Esophagus muscularis mucosa (tissue), 4 donors: ENCODE measurements around the genes MGAT1, OR2V2 and TRIM52.

- PRO-cap: no peak
- RAMPAGE, long total RNA, 4 experiments: no peak in any of the 4 experiments
Observed at GRCh38 chr5:180248986-180249478, 40.0 kb upstream of the RASGEF1C start.

DNA sequence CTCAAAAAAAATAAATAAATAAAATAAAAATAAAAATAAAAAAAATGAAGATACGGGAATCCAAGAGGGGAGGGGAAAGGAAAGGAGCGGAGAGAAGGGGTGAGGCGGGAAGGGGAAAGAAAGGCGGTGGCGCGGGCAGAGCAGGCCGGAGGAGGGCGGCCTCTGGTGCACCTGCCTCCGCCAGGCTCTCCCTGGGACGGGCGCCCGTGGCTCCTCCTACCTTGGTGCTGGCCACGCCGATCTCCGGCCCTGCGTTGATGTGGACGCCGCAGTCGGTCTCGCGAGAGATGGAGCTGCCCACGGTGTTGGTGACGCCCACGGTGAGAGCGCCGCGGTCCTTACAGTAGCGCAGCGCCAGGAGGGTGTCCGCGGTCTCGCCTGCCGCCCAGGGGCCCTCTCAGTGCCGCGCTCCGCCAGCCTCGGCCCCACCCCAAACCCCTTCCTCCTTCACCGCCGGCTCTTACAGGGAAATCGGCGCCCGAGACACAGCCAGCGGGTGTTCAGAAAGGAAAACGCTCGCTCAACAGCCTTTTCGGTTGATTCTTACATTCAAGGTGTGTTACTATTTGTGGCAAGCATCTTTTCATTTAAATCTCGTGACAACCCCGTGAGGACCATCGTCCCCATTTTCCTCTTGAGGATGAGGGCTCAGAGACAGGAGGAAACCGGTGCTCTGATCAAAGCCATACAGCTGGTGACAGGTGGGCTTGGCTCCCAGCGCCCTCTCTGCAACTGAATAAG lies 21.9 kb upstream of the MAPK9 start:
- PRO-cap: no peak
- RAMPAGE, long total RNA, 4 experiments: no peak in any of the 4 experiments

- PRO-cap: bidirectional peak, plus-strand start at chr5:180802151, minus-strand start at chr5:180802173; bidirectional peak, plus-strand start at chr5:180802448, minus-strand start at chr5:180802192
- RAMPAGE, long total RNA, 4 experiments: no peak in any of the 4 experiments
Observed at GRCh38 chr5:180801738-180802649, 612 bp downstream of the MGAT1 start.

DNA sequence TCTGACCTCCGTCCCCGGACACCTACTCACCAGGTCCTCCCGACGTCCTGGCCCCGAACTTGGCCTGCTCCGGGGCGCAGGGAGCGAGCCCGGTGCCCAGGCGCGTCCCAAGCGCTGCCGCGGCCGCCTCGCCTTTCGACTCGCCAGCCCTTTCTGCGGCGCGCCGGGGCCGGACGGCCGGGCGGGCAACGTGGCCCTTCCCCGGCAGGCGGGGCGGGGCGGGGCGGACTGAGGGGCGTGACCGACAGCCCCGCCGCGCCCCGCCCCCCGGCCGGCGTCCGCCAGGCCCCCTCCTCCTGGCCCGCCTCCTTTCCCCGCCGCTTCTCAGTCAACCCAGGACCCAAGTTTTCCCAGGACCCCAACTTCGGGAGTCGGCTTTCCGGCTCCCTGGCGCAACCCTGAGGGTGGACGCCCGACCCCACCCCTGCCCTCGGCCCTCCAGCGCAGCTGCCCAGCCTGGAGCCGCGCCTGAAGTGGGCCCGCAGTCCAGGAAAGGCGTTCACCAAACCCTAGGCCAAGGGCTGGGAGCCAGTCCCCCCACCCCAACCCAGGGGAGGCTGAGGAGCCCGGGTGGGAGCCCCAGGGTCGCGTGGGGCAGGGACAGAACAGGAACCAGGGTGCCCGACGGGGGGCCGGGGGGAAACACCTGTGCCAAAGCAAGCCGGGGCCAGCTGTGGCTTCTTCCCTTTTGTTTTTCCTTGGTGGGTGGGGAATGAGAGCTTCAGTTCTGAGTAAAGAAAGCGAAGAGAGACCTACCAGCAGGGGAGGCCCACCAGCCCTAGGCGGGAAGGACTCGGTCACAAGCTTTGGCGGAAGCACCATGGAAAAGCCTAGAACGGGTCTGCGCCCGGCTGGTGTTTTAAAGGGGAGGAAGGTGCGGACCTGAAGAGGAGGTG lies at the start of gene MGAT1:
Gene MGAT1 (minus strand): TSS at position 157 of the 896 bp plus-strand sequence.
- PRO-cap: bidirectional peak, plus-strand start at position 318 of the sequence, minus-strand start at position 155 of the sequence
- RAMPAGE, long total RNA, 4 experiments: start-site peak on the minus strand in 3 of 4 experiments, centred at positions 159 to 165 of the sequence, 93 to 363 reads per replicate

DNA sequence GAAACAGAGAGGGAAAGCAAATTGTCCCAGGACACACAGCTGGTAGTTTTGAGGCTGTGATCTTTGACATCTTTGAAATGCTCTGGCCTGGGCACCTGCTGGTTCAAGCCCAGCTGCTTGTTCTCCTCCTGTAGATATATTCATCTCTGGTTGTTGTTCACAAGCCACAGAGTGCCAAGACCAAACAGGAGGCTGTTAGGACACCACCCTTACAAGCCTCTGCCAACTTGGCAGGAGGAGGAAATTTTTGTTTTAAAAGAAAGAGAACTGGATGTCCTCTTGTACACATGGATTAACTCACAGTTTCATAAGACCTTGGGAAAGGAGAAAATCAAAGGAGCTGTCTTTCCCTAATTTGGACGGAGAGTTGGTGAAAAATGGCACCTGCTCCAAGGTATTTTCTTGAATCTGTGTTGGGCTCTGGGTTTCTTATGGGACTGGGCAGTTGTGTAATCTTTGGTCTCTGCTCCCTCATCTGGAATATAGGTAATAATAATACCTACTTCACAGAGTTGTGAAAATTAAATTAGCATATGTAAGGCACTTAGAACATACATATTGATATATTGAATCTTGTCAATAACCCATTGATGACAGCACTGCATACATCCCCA lies 8.6 kb upstream of the ZFP62 start:
- PRO-cap: bidirectional peak, plus-strand start at position 167 of the sequence, minus-strand start at position 152 of the sequence
- RAMPAGE, long total RNA, 4 experiments: no peak in any of the 4 experiments

- PRO-cap: no peak
- RAMPAGE, long total RNA, 4 experiments: no peak in any of the 4 experiments
Observed at GRCh38 chr5:180908438-180908676, 9.4 kb downstream of the BTNL8 start.

DNA sequence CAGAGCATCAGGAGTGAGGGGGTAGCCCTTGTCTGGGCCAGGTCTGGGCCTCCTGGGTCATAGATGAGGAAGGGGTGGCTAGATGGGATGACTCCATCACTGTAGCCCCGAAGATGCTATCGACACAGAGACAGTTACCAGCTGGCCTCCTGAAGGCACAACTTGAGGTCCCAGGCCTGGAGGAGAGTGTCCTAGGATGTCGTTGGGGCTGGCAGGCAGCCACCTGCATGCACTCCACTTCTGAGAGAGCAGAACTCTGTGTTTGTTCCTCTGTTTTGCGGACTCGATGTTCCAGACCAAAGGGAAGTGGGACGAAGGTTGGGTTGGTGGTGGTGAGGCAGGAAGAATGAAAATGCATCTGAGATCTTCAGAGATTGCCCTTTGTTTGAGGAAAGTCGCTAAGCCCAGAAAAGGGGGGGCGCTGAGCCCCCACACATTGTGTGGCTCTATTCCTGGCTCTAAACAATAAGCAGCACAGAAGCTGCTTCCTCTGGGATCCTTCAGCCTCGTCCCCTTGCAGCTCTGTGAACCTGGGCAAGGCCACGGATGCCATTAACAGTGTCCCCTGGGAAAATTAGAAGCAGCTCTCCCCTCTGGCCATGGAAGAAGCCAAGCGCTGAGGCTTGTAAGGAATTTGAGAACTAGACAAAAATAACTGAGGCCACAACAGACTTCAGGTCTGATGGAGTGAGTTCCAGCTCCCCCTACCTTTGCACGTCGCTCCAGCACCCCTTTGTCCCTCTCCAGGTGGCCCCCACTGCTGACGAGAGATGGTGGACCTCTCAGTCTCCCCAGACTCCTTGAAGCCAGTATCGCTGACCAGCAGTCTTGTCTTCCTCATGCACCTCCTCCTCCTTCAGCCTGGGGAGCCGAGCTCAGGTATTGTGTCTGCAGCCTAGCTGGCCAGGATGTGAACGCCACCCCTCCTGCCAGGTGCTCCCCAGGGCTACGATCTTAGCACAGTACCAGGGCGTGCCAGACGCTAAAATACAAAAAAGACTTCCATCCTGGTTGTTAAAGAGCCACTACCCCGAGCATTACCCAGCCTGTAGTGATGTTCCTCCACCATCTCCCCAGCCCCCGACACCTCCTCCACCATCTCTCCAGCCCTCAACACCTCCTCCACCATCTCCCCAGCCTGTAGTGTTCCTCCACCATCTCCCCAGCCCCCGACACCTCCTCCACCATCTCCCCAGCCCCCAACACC lies 5.1 kb downstream of the BTNL9 start:
- PRO-cap: bidirectional peak, plus-strand start at position 475 of the sequence, minus-strand start at position 191 of the sequence
- RAMPAGE, long total RNA, 4 experiments: no peak in any of the 4 experiments

DNA sequence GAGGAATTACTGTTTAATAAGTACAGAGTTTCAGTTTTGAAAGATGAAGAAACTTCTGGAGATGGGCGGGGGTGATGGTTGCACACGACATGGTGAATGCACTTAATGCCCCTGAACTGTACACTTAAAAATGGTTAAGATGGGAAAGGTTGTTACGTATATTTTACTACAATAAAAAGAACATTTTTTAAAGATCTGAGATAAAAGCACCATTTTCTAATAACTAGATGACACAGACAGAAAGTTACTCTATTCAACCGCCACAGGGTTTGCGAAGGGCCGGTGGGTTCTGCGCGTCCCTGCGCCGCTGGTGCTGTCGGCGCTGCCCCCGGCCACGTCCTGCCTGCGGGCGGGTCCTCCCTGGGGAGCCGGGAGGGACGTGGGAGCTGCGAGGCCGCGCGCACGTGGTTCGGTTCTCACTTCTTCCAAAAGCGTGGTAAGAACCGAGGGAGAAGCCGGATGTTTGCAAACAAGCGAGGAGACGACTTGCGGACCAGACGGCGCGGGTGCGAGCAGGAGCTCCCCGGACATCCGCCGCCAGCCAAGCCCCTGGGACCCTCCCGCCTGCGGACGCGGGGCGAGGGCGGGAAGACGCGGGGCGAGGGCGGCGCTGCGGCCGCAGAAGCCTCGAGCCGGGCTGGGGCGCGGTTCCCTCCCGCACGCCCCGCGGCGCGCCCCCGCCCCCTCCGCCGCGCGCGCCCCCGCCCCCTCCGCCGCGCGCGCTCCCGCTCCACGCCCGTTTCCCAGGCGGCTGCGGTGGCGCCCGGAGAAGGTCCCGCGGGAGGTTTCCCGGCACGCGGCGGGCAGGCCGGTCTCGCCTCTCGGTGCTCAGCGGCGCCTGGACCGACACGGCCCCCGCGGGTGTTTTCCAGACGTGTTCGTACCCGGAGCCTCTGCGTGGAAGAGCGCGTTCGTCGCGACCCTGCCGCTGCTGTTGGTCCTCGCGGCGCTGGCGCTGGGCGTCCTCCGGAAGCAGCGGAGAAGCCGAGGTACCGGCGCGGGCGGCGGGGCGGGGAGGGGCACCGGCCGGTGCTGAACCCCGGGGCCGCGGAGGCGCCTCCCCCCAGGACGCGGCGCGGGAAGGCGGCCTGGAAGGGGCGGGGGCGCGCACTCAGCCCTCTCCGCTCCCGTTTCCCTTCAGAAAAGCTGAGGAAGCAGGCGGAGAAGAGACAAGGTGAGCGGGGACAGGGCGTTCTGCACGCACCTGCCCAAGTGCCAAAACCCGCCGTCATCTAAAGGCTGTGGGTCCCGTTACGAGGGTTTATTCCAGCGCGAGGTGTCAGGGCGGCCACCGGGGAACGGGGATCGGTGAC lies 12.7 kb downstream of the BTNL9 start:
- PRO-cap: bidirectional peak, plus-strand start at position 1,140 of the sequence, minus-strand start at position 966 of the sequence
- RAMPAGE, long total RNA, 4 experiments: start-site peak on the plus strand in 1 of 4 experiments, centred at positions 753 to 1,185 of the sequence, 13 reads per replicate

- PRO-cap: bidirectional peak, plus-strand start at chr5:181053996, minus-strand start at chr5:181053836
- RAMPAGE, long total RNA, 4 experiments: no peak in any of the 4 experiments
Observed at GRCh38 chr5:181053641-181054404, 13.8 kb downstream of the BTNL9 start.

DNA sequence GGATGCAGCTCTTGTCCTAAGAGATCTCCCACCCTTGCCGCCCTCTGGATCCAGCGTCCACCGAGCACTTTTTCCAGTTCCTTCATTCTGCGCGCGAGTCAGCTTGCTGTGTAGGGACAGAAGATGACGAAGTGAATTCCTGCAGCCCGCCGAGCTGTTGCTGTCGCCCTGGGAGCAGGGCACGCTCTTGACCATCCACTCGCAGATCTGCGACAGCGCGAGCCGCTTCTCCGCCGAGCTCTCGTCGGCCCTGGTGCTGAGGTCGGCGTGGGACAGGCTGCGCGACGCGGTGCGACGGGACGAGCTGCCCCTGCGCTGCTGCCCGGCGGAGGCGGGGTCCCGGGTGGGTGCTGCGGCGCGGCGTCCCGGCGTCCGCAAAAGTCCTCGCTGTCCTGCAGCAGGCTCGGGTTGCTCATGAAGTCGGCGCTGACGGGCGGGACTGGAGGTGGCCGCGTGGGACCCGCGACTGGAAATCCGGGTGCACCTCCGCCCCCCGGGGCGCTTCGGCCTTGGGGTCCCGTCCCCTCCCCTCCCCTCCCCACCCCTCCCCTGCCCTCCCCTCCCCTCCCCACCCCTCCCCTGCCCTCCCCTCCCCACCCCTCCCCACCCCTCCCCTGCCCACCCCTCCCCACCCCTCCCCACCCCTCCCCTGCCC lies 30.5 kb downstream of the OR2V1 start:
- PRO-cap: no peak
- RAMPAGE, long total RNA, 4 experiments: no peak in any of the 4 experiments

DNA sequence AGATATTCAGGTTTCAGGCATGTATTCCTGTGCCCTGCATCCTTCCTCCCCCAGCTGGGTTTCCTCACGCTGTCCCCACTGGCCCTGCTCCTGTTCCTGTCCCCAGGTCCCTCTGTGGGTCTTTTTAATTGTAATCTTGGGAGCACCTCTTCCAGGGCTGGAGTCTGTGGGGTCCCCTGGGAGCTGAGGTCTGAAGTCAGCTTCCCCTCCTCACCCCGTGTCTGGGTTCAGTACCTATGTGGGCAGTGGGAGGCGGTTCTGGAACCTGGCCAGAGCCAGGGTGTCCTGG lies at the start of gene OR2V2:
Gene OR2V2 (plus strand): TSS at position 226 of the 289 bp plus-strand sequence.
- PRO-cap: no peak
- RAMPAGE, long total RNA, 4 experiments: no peak in any of the 4 experiments

- PRO-cap: no peak
- RAMPAGE, long total RNA, 4 experiments: no peak in any of the 4 experiments
Observed at GRCh38 chr5:181169059-181169864, 21.9 kb downstream of the OR2V2 start.

DNA sequence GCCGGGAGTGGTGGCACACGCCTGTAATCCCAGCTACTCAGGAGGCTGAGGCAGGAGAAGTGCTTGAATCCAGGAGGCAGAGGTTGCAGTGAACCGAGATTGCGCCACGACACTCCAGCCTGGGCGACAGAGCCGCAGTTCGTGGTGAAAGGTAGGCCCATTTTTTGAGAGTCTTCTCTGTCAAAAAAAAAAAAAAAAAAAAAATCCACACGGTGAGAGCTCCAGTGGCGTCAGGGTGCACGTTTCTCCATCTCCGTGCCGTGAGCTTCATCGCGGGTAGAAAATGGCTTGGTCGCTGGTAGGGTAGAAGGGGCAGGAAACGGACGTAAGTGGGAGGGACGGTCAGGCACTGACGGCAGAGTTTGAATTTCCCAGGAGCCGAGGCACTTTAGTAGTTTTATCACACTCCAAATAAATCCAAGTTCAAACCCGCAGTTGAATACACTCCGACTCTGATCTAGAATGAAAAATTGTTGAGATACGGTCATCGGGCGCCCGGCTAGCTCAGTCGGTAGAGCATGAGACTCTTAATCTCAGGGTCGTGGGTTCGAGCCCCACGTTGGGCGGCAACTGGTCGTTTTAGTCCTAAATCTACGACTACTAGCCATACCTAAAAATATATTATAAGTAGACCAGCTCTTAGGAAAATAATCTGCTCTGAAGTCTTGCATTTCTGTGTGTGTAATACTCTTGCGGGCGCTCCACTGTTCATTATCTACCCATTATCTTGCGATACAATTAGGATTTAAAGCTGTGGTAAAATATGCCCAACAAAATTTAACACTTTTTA lies 2.5 kb upstream of the TRIM7 start:
- PRO-cap: bidirectional peak, plus-strand start at position 487 of the sequence, minus-strand start at position 280 of the sequence
- RAMPAGE, long total RNA, 4 experiments: no peak in any of the 4 experiments

DNA sequence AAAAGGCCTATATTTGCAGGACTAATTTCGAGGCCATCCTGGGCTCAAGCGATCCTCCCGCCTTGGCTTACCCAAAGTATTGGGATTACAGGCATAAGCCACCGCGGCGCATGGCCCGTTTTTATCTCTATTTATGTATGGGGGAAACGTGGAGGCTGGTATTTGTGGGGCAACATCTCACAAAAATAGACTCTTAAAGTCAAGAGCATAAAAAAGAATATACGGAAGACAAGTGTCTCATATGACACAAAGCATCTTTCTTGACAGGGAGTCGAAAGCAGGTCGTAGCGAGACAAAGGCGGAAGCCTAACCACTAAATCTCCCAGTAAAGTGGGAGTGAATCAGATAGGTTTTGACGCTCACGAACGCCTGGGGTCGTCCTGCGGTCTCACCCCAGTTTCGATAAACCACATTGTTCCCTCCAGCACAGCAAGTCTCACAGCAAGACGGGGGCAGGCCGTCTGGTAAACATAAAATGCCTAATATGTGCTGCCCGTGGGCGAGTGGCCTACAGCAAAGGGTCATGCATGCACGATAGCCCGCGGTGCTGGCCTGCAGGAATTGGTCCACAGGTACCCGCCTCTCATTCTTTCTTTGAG lies 1.8 kb upstream of the TRIM41 start:
- PRO-cap: no peak
- RAMPAGE, long total RNA, 4 experiments: no peak in any of the 4 experiments

GRCh38 chr5:181223417-181224414 lies 635 bp downstream of the TRIM41 start:
- PRO-cap: bidirectional peak, plus-strand start at chr5:181223710, minus-strand start at chr5:181223561
- RAMPAGE, long total RNA, 4 experiments: start-site peak on the plus strand in 3 of 4 experiments, at chr5:181223674-181223743 at its widest, 19 to 88 reads per replicate

DNA sequence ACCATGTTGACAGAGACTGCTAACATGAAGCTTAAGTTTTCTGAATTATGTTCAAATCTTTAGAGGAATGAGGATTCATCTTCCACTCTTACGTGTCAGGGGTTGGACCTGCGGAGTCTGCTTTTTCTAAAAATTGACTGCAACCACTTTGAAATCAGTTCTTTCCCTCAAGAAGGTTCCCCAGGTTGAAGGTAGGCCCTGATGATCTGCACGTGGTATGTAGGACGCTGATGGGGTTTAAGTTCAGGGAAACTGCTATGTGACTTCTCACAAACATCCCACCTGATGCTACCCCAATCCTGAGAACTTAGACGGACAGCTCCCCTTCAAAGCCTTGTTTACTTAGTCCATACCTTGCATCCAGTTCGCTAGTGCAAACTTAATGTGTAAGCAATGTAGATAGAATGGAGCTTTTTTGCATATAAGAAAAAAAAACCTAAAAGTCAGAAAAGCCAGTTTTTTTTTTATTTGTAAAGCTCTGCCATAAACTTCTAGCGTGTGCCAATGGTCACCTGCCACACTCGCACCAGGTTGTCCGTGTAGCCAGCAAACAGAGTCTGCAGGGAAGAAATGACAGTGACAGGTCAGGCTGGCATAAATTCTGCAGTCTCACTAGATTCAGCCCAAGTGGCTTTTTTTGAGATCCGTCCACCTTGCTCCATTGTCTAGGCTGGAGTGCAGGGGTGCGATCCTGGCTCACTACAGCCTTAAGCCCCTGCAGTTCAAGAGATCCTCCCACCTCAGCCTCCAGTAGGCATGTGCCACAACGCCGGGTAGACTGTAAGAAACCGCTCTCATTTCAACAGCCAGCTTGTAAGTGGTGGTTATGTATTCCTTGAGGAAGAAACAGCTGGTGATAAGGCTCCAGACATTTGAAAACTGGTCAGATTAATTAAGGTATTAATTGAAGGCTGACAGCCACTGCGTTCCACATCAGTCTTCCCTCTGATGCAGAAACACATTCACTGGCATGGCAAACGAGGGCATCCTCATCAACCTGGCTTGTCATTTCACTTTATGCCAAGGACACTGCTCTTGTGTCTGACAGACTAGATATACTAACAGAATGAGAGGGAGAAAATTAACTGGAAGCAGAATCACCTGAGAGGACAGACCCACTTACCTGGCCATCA lies 6.9 kb downstream of the RACK1 start:
- PRO-cap: no peak
- RAMPAGE, long total RNA, 4 experiments: no peak in any of the 4 experiments

GRCh38 chr5:181261023-181261300 lies at the start of gene TRIM52:
Gene TRIM52, minus strand, starts transcription at chr5:181261143.
- PRO-cap: bidirectional peak, plus-strand start at chr5:181261213, minus-strand start at chr5:181261085
- RAMPAGE, long total RNA, 4 experiments: start-site peak on the plus strand in 3 of 4 experiments, at chr5:181261213-181261262 at its widest, 96 to 246 reads per replicate; start-site peak on the minus strand in 2 of 4 experiments, at chr5:181261088-181261145 at its widest, 268 to 315 reads per replicate